Mesangial cell (primary cell): Measurements from ENCODE around the gene UBE2U.

DNA sequence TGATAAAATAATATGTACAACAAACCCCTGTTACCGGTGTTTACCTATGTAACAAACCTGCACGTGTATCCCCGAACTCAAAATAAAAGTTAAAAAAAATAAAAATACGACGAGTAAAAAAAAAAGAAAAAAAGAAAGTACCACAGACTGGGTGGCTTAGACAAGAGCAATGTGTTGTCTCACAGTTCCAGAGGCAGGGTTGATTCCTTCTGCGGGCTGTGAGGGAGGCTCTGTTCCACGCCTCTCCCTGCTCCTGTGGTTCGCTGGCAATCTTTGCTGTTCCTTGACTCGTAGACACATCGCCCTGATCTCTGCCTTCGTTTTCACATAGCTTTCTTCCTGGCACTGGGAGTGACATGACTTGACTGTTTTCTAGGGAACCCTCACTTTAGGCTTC is 133.7 kb downstream of the TM2D1 start:
- RAMPAGE, long total RNA = no peak

GRCh38 chr1:62183191-62183766 is 11.4 kb upstream of the L1TD1 start:
- RAMPAGE, long total RNA = no peak

DNA sequence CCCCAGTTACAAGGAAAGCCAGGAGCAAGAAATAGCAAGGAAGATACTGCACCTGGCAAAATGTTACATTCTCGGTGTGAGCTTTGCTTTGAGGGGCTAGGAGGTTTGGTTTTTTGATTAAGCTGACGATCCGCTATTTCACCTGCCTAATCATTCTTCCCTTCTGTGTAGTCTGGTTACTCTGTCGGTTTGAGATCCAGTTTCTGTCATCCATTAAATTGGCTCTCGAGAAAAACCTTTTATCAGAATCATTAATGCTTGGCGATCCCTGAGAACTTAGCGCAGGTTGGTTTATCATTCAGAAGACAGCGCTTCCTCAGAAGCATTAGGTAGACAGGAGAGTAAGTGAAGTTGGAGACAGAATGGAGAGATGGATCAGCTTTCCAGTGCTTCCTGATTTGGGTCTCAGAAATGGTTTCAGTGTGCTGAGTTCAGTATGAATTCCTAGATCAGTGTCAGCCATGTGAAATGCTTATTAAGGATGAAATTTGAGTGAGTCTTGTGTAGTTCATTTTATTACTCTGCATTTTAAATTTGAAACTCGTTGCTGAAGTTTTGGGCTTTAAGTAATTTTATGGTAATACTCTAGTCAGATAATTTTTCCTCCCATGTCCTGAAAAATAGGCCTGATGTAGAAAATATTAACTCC is 1.3 kb downstream of the USP1 start:
- RAMPAGE, long total RNA = no peak

DNA sequence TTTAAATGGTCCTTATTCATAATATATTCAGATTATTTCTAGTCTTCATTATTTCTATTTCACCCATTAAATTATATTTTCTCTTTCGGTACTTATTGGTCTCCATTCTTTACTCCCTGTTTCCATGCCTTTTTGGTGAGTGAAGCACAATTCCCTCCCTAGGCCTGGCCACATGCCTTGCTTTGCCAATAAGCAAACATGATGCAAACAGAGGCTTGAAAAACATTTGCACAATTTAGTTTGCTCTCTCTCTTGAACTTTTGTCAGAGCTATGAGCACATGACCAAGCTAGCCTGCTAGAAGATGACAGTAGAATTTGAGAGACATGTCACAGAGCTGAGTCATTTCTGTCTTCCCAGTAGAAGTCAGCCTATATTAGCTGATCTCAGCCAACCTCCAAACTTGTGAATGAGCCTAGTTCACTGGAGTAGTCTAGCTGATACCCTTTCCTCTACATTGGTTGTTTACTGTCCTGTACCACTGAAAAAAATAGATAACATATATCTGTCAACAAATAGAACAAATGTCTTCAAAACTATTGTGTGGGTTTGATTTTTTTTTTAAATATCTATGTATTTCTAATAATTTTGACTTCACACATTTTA is 24.6 kb downstream of the ANGPTL3 start:
- RAMPAGE, long total RNA = no peak

DNA sequence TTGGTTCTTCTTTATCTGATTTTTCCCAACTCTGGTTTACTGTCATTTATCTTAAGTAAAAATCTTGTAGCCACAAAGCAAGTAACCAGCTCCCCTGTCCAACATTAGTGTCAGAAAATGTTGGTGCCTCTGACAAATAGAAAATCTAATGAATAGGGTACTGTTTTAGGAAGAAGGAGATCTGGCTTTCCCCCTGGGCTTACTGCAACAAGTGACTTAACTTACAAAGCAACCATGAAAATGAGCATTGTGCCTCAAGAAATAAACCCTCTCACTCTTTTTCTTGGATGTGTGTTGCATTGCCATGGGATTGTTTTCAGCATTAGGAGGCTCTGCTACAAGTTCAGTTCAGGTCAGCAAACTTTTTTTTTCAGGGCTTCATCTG is 37.7 kb upstream of the DOCK7 start:
- RAMPAGE, long total RNA = no peak

DNA sequence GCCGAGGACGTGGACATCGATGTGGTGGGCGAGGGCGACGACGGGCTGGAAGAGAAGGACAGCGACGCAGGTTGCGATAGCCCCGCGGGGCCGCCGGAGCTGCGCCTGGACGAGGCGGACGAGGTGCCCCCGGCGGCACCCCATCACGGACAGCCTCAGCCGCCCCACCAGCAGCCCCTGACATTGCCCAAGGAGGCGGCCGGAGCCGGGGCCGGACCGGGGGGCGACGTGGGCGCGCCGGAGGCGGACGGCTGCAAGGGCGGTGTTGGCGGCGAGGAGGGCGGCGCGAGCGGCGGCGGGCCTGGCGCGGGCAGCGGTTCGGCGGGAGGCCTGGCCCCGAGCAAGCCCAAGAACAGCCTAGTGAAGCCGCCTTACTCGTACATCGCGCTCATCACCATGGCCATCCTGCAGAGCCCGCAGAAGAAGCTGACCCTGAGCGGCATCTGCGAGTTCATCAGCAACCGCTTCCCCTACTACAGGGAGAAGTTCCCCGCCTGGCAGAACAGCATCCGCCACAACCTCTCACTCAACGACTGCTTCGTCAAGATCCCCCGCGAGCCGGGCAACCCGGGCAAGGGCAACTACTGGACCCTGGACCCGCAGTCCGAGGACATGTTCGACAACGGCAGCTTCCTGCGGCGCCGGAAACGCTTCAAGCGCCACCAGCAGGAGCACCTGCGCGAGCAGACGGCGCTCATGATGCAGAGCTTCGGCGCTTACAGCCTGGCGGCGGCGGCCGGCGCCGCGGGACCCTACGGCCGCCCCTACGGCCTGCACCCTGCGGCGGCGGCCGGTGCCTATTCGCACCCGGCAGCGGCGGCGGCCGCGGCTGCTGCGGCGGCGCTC is 972 bp downstream of the FOXD3 start:
- RAMPAGE, long total RNA = no peak

- RAMPAGE, long total RNA = no peak
Observed at GRCh38 chr1:63703126-63704145, 70.4 kb upstream of the ROR1 start.

GRCh38 chr1:63829617-63830134 is 55.9 kb downstream of the ROR1 start:
- RAMPAGE, long total RNA = no peak

GRCh38 chr1:63903529-63904168 is 129.8 kb downstream of the ROR1 start:
- RAMPAGE, long total RNA = no peak

GRCh38 chr1:64006622-64007052 is 196.8 kb upstream of the UBE2U start:
- RAMPAGE, long total RNA = no peak

GRCh38 chr1:64021356-64021853 is 182.0 kb upstream of the UBE2U start:
- RAMPAGE, long total RNA = no peak

- RAMPAGE, long total RNA = no peak
Observed at GRCh38 chr1:64203289-64203887, at the start of gene UBE2U. TSS of gene UBE2U (plus strand) at chr1:64203623.

GRCh38 chr1:64829348-64830172 is 84.7 kb downstream of the RAVER2 start:
- RAMPAGE, long total RNA = no peak

- RAMPAGE, long total RNA = no peak
Observed at GRCh38 chr1:64915775-64916516, 50.4 kb downstream of the JAK1 start.

DNA sequence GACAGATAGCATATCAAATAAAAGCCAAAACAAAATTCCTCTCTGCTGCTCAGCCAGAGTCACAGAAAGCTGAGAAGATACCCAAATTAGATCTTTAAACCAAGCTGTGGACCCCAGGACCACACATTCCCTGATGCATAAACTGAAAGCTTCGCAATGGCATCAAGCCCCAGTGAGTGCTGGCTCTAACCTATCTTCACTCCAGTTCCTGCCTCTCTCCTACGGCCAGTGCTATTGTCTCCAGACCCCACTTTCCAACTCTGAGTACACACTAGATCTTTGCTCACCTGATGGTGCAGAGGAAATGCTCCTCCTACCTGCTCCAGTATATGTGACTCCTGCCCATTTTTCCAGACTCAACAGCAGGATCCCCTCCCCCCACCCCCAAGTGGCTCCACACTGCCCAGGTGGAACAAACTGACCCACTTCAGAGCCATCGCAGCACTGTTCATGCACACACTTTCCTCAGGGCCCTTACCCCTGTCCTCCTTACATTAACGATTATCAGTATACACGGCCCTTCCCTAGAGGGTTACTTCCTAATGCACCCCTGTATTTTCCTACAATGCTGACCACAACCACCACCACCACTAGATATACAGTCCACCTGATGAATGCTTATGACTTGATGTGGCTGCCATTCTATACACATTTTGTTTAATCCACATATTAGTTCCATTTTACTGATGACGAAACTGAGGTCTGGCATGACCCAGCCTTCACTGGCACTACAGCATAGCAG is 40.2 kb downstream of the JAK1 start:
- RAMPAGE, long total RNA = no peak

- RAMPAGE, long total RNA = no peak
Observed at GRCh38 chr1:64964864-64965447, 1.4 kb downstream of the JAK1 start.

DNA sequence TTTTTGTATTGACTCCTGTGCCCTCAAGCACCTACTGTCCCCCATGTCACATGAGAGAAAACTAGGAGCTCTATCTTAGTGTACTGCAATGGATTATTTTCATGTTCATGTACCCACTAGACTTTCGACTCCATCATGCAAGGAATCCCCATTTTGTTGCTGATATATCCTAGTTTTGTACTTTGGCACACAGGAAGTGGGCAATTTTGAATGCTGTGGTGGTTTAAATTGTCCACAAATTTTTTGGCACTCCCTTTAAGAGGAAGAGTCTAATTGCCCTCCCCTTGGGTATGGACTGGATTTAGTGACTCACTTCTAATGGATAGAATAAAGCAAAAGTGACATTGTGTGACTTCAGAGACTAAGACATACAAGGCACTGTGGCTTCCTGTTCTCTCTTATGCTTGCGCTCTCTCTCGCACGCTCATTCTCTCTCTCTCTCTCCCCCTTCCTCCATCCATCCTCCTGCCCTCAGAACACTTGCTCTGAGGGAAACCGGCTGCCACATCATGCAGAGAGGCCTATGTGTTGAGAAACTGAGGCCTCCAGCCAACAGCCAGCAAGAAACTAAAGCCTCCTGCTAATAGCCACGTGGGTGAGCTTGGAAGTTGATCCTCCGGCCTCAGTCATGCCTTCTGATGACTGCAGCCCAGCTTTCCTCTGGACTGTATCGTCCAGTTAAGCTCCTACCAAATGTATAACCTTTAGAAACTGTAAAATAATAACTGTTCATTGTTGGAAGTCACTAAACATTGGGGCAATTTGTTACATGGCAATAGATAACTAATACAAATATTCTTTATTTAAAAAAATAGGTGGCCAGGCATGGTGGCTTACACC is 43.8 kb upstream of the JAK1 start:
- RAMPAGE, long total RNA = no peak

DNA sequence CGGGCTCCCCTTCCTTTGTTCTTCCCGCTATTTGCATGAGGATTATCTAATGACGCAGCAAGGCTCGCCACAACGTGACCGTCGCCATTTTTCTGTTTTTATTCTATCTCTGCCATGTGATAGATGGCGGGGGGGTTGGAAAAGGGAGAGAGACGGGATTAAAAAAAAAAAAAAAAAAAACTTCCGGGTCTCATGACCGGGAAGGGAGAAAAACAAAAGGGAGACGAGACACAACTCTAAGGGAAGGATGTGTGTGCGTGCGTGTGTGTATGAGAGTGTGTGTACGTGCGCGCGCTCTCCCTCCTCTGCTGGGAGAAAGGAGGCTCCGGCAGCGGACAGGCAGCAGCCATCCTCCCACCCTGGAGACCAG is 80.4 kb upstream of the AK4 start:
- RAMPAGE, long total RNA = no peak

GRCh38 chr1:65691868-65692302 is 100.8 kb upstream of the PDE4B start:
- RAMPAGE, long total RNA = no peak

- RAMPAGE, long total RNA = no peak
Observed at GRCh38 chr1:66449895-66450647, 83.9 kb upstream of the SGIP1 start.